Vein endothelial cell (primary cell): ENCODE results near the gene VPS45.

GRCh38 chr1:149943752-149944133, 7.1 kb upstream of the MTMR11 start:
- CAGE, long polyA plus RNA, result no peak

GRCh38 chr1:149947043-149947416, 10.4 kb upstream of the MTMR11 start:
- CAGE, long polyA plus RNA, result no peak

DNA sequence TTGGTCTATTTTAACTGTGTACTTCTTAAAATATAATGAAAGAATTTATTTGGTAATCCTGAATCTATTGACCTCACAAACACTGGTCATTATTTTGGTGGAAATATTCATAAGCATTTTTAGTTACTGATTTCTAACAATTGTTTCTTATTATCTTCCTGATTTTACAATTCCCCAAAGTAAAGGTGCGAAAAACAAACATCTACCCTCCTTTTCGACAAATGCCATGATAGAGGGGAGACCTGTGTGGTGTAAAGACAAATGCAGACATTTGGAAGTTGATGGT, 1.1 kb upstream of the VPS45 start:
- CAGE, long polyA plus RNA, result no peak

- CAGE, long polyA plus RNA, result no peak
These were observed 817 bp upstream of the VPS45 start for GRCh38 chr1:150066855-150067063.

DNA sequence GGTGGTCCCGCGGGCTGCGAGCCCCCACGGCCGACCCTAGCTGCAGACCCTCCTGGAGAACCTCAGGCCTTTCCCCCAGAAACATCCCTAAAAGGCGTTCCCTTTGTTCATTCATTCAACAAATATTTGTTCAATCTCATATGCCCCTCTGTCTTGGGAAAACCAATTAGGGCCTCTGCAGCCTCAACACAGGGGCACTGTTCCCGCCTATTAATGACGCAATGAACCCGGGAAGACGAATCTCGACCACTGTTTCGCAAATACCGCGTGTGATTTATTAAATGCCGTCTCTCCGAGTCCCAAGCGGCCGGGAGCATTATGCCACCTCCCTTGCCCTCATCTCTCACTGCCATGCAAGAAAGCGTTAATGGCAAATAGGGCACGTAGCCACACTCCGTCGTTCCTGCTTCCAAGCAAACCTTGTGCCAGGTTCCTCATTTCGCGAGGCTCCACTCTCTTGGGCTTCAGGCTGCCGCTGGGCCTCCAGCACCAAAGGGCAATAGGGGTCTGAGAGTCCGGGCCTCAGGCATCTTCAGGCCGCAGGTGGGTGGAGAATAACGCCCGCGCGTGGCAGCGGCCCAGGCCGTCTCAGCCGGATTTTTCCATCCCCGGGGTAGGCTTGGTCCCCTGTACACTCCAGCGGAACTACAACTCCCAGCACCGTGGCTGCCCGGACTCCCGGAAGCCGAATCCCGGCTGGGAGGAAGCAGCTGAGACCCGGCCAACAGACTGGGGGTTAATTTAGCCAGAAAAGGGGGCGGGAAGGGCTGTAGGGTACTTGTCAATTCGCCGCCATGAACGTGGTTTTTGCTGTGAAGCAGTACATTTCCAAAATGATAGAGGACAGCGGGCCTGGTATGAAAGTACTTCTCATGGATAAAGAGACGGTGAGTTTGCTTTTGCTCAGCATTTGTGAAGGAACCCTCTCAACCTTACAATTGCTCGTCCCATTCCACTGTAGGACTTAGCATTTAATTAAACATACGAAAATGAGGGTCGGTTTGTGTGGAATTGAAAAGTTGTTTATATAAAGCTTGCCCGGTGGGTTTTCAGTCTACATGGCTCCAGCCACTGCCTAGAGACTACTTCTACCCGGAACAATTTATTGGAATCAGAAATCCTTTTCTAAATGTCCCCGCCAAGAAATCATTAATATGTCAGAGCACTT, at the start of gene VPS45:
Gene VPS45, plus strand, starts transcription at position 713 of the 1,168 bp plus-strand sequence.
- CAGE, long polyA plus RNA, result no peak

- CAGE, long polyA plus RNA, result no peak
These were observed 39.4 kb upstream of the PLEKHO1 start for GRCh38 chr1:150110298-150110754.

- CAGE, long polyA plus RNA, result no peak
These were observed 937 bp upstream of the PLEKHO1 start for GRCh38 chr1:150148635-150149323.

DNA sequence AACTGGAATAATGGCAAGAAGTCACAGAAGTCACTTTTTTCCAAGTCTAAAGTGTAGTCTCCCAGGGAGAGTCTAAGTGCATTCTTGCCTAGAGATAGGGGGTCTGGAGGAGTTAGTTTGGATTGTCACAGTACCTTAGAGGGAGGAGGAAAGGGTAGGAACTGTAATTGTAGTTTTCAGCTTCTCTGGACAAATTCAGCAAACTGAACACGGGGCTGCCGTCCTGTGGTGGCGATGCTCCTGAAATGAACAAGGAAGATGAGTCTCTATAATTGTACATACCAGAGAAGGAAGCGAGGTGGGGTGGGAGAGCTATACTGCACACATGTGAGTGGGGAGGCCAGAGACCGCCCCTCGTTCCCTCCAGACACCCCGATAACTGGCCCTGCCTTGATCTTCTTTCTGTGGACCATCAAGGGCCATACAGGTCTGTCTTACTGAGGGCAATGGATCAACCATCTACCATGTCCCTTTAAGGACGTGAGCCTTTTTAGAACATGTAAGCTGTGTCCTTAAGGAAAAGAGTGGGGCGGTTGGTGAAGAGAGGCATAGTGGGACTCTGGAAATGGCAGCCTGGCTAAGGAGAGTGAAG, 5.6 kb downstream of the PLEKHO1 start:
- CAGE, long polyA plus RNA, result no peak

DNA sequence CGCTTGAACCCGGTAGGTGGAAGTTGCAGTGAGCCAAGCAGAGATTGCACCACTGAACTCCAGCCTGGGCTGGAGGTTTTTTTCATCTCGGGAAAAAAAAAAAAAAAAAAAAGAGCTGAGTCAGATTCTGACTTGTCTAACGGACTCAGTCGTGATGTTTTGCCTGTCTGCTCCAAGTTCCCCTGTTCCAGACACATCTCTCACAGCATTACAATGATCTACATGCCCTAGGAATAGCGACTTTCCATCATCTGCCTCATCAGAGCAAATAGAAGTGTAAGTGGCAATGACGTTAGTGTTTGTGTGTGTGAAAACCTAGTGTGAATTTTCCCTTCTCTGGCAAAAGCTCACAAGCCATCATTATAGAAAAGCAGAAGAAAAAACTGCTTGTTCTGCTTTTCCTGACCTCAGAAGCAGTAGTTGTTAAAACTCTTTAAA, 37.1 kb downstream of the PLEKHO1 start:
- CAGE, long polyA plus RNA, result no peak

DNA sequence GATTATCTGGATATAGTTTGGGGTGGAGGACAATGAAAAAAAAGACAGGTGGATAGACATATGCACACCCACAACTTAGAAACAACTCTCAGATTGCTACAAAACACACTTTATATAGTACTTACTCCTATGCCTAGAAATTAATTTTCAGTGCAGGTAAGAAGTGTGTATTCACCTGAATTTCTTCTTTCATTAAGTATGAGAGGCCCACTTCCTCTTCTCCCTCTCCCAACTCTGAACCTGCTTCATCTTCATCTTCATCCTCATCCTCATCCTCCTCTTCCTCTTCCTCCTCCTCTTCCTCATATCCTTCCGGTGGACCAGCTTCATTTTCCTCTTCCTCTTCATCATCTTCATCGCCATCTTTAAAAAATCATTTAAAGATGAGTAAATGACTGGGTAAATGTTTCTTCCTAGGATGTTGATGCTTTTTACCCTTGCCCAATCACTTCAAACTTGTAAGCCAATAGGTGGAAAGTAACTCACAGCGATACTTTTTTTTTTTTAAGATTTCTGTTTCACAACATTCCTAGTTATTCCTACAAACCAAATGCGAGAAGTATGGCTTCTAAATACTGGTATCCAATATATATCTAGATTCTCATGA, 9.4 kb downstream of the ANP32E start:
- CAGE, long polyA plus RNA, result no peak

DNA sequence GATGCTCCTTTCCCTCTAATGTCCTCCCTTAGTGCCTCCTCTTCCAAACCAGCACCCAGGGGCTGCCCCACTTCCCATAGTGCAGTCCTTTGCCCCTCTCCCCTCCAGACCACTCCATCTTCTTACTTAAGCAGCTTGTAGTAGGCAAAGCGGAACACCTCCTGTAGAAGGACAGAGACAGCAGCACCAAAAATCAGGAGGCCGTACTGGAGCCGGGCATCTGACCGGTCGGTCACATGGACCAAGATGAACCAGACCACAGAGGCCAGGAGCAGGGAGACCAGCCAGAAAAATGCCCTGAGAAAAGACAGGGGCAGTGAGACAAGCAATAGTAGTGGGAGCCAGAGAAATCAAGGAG, 1.0 kb downstream of the APH1A start:
- CAGE, long polyA plus RNA, result no peak

DNA sequence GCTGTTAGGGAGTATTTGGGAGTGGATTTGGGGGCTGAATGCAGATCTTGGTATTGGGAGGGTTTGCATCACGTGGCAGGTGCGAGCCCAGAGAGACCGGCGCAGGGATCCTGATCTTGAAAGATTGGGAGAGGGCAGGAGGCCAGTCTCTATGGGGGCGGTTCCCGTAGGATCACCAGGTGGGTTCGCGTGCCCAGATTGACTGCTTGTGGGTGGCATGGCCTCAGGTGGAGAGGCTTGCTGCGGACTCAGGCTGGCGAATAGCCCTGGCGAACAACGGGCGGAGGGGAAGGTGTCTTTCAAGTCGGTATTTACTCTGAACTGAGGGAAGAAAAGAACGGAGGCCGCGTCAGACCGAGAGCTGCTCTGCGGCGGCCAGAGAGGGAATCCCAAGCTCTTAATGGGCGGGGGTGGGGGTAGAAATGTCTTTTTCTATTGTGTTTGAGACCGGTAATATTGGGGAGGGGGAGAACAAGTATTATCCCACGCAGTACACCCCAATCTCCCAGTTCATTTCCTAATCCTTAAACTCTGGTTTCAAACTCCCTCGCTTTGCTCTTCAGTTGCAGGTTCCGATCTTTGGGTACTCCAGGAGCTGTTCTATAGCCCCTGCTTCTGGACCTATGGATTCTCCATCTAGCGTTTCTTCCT, 416 bp downstream of the CIART start:
- CAGE, long polyA plus RNA, result no peak

DNA sequence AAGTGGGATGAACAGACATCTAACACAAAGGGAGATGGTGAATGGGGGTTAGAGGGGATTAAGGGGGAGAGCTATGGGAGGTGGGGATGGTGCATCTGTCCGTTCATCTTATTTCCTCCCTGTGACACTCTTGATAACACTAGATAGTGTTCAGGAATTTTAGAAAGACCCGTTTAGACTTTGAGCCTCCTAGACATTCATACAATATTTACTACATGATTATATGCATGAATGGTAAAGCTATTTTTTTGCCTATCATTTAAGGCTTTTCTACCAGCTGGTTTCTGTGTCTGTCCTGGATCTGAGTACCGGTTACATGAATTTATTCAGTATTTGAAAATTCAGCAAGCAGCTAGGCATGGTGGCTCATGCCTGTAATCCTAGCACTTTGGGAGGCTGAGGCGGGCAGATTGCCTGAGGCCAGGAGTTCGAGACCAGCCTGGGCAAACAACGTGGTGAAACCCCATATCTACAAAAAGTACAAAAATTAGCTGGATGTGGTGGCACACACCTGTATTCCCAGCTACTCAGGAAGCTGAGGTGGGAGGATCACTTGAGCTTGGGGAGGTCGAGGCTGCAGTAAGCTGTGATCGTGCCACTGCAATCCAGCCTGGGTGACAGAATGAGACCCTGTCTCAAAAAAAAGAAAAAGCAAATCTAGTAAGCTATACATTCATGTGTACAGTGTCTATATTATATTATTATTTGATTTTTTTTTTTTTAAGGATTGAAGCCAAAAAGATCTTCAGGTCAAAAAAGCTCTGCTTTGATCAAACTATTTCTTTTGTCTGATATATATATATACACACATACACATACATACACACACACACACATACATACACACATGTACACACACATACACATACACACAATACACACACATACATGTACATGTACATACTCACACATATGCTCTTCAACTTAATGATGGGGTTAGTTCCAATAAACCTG, 17.2 kb upstream of the RPRD2 start:
- CAGE, long polyA plus RNA, result no peak

GRCh38 chr1:150555754-150556550, 6.7 kb downstream of the ADAMTSL4 start:
- CAGE, long polyA plus RNA, result no peak

- CAGE, long polyA plus RNA, result no peak
These were observed 12.3 kb downstream of the MCL1 start for GRCh38 chr1:150567150-150567465.

DNA sequence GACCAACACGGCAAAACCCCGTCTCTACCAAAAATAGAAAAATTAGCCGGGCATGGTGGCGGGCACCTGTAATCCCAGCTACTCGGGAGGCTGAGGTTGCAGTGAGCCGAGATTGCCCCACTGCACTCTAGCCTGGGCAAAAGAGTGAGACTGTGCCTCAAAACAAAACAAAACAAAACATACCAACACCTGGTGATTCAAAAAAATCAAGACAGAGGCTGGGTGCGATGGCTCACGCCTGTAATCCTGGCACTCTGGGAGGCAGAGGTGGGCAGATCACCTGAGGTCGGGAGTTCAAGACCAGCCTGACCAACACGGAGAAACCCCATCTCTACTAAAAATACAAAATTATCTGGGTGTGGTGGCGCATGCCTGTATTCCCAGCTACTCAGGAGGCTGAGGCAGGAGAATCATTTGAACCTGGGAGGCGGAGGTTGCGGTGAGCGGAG, 5.6 kb downstream of the MCL1 start:
- CAGE, long polyA plus RNA, result no peak

DNA sequence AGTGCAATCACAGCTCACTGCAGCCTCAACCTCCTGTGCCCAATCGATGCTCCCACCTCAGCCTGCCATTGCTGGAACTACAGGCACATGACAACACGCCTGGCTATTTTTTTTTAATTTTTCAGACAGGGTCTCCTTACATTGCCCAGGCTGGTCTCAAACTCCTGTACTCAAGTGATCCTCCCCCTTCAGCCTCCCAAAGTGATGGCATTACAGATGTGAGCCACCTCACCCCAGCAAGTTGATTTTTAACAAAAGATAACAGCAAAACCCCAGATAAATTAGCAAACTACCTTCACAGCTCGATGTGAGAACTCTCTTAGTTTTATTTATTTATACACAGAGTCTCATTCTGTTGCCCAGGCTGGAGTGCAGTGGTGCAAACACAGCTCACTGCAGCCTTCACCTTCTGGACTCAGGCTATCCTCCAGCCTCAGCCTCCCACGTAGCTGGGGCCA, 15.3 kb downstream of the ENSA start:
- CAGE, long polyA plus RNA, result no peak

- CAGE, long polyA plus RNA, result no peak
These were observed 738 bp downstream of the ENSA start for GRCh38 chr1:150628547-150629201.

DNA sequence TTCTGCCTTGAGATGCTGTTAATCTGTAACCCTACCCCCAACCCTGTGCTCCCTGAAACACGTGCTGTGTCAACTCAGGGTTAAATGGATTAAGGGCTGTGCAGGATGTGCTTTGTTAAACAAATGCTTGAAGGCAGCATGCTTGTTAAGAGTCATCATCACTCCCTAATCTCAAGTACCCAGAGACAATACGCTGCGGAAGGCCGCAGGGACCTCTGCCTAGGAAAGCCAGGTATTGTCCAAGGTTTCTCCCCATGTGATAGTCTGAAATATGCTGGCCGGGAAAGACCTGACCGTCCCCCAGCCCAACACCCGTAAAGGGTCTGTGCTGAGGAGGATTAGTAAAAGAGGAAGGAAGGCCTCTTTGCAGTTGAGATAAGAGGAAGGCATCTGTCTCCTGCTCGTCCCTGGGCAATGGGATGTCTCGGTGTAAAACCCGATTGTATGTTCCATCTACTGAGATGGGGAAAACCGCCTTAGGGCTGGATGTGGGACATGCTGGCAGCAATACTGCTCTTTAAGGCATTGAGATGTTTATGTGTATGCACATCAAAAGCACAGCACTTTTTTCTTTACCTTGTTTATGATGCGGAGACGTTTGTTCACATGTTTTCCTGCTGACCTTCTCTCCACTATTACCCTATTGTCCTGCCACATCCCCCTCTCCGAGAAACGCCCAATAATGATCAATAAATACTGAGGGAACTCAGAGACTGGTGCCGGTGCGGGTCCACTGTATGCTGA, 5.8 kb upstream of the ENSA start:
- CAGE, long polyA plus RNA, result no peak

DNA sequence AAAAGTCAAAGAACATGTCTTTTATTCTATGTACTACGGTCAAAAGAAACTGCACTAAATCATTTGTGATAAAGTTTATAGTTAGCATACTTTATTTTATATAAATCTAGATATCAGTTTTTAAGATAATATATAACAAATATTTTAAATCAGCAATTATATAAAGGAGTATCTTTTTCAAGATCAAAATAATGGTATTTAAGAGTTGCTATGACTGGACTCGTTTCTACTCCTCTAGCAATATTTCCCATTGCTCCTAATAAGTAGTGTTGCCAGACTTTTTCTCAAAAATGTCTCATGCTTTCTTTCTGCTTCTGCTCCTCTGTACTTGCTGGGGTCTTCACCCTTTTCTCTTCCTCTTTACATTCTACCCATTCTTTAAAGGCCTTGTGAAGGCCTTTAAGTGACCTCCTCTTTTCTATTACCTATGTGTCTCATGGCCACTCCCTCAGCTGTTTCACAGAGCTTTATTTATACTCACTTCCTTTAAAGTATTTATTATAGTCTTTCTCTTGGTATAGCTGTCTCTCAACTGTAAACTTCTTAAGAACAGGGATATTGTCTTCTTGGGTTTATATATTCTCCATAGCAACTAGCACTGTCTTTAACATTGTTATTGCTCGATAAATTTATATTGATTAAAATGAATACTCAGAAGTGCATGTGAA, 910 bp downstream of the GOLPH3L start:
- CAGE, long polyA plus RNA, result no peak